Camera-type eye (tissue), 1 donor: ENCODE measurements around the gene SLC13A4.

- RAMPAGE, long total RNA: no peak
Observed at GRCh38 chr7:134669413-134669759, 22.7 kb downstream of the BPGM start.

GRCh38 chr7:134777991-134778610 lies 1.3 kb upstream of the CALD1 start:
- RAMPAGE, long total RNA: no peak

- RAMPAGE, long total RNA: no peak
Observed at GRCh38 chr7:134832283-134832502, 52.8 kb downstream of the CALD1 start.

DNA sequence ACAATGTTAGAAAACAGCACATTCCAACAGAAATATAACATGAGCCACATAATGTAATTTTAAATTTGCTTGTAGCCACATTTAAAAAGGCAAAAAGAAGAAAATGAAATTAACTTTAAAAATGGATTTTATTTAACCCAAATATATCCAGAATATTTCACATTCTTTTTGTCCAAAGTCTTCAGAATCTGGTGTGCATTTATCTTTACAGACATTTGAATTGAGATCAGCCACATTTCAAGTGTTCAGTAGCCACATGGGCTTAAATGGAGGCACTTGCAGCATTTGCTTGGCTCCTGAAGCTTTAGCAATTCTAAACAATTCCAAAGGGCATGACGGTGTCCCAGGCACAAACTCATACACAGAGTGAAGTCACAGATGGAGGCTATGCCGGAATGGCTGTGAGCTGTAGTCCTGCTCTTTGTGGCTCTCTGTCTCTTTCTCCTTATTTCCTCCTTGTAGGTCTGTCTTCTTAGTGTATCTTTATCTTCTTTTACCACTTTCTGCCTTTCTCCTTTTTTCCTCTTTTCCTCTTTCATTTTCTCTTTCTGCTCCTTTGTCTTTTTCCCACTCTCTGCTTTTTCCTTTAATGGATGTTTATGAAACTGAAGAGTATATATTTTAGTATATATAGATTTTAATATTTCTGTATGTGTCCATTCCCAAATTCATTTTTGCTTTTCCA lies 7.6 kb downstream of the AGBL3 start:
- RAMPAGE, long total RNA: no peak

DNA sequence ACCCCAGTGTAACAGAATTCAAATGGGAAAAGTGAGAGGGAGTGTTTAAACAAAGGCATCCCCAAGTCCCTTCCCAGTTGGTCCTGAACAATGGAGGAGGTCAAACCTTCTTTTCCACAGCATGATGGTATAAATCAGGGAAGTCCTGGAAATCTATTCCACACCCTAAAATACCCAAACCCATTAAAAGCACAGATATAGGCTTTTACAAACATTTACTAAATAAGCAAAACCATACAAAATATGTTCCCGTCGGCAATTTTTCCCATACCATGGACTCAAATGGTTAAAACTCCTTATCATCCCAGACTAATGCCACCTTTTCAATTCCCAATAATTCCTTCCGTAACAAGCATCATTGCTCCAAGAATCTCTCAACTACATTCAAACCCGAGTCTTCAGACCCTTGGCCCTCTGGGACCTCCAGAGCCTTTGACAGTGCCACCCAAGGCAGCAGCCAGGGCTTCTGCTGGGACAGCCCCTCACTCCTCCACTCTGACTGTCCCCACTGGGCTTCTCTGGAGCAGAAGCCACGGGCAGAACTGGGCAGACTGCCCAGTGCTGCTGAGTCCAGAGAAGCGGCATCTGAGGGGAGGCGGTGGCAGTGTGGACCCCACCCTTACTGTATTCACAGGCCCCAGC lies 9.0 kb downstream of the CYREN start:
- RAMPAGE, long total RNA: no peak

DNA sequence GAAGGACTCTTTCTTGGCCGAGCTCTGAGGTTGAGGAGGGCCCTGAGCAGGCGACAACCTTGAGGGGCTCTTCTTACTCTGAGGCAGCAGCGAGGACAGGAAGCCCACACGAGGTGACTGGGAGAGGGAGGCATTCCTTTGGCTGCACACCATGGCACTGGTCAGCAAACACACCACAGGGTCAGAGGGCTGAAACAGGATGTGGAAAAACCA lies 7.1 kb downstream of the WDR91 start:
- RAMPAGE, long total RNA: no peak

- RAMPAGE, long total RNA: no peak
Observed at GRCh38 chr7:135501532-135502683, 8.0 kb downstream of the CNOT4 start.

GRCh38 chr7:135584321-135585578 lies 27.0 kb downstream of the NUP205 start:
- RAMPAGE, long total RNA: no peak

- RAMPAGE, long total RNA: no peak
Observed at GRCh38 chr7:135622539-135623233, 39.6 kb upstream of the STMP1 start.

- RAMPAGE, long total RNA: no peak
Observed at GRCh38 chr7:135728045-135728941, at the start of gene SLC13A4. SLC13A4 (minus strand) TSS chr7:135728186.

DNA sequence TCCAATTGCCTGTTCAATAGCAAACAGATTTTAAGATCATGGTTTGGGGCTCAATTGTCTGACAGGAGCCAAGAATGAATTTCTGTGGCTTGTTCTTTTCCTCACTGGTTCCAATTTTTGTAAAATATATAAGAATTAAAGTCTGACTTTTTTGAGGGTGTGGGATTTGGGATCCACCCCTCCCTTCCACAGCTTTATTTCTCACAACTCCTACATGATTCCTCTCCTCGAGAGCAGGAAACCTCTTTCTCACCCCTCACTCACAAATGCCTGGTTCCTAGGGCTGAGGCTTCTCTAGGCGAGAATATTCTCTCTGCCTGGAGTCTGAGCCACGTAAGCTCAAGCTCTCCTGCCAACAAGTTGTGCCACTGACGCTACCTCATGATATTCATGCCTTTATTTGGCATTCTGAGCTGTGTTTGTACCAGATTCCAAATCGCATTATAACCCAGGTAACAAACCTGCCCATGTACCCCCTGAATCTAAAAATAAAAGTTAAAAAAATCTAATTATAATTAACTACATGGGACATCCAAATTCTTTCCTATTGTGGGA lies 20.8 kb upstream of the FAM180A start:
- RAMPAGE, long total RNA: no peak

- RAMPAGE, long total RNA: no peak
Observed at GRCh38 chr7:135774291-135774779, 25.7 kb upstream of the FAM180A start.

DNA sequence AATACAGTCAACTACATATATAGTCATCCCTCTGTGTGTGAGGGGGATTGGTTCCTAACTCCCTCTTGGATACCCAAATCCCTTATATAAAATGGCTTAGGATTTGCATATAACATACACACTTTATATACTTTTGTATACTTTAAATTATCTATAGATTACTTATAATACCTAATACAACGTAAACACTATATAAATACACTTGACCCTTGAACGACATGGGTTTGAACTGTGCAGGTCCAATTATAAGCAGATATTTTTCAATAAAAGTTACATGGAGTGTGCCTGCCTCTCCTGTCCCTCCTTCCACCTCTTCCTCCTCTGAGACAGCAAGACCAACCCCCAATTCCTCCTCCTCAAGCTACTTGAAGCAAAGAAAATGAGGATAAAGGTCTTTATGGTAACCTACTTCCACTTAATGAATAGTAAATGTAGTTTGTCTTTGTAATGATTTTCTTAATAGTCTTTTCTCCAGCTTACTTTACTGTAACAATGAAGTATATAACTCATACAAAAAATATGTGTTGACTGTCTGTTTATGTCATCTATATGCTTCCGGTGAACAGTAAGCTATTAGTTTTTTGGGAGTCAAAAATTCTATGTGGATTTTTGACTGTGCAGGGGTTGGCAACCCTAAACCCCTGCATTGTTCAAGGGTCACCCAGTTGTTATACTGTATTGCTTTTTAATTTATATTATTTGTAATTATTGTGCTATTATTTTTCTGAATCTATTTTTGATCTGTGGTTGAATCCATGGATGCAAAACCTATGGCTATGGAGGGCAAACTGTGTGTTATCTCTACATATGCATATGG lies 39.5 kb downstream of the MTPN start:
- RAMPAGE, long total RNA: no peak

DNA sequence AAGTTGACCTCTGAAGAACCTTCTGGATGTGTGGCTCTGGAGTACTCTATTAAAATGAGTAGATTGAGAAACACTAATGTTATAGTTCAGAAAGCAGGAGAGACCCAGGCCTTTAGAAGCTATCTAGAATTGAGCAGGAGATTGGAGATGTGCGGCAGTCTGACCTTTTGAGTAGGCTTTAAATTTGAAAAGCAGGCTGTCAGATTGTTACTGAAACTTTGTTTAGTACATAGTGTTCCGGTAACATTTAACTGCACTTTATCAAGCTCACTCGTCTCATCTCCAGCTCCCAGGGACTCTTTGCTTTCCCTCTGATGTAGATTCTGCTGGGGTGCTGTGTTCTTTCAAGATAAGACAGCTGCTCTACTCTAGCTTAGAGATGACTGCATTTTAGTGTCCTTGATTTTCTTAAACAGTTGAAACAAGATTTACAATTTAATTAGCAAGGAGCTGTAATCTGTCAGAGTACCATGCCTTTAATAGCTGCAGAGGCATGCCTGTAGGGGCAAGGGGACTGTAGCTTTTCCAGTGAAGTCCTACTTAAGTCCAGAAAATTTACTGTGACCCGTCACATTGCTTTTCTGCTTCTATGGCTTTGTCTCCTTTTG lies 56.3 kb upstream of the MTPN start:
- RAMPAGE, long total RNA: no peak

DNA sequence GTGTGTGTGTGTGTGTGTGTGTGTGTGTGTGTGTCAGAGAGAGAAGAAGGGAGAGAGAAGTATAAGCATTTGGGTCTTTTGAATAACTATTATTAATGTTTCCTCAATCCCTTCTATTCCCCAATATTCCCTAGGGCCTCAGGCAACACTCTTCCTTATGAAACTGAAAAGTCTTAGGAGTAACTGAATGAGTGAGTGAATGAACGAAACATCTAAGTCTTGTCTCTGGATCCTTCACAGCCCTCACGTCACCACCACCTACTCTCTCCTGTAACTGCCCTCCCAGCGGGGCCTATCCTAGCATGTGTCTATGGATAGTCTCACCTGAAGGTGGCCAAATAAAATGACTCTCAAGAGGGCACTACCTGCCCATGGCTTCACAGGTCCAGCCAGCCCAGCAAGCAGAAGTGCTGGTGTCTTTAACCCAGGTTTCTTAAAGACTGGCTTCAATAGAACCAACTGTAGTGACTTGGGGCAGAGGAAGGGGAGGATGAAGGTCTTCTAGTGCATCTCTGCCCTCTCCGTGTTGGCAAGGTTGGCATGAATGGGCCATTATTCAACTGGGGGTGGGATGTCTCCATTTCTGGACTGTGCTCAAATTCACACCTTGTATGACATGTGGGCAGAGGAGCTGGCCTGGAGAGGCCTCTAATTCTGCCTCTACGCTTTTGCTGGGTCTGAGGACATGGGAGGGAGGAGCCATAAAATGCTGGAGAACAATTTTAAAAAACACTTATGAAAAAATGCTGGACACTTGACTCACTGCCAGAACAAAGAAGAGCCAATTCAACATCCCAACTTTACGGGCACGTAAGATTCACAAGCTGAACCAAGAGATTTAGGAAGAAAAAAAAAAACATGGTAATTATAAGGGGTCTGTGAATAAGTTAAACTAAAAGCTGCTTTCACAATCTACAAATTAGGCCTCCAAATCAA lies 29.8 kb upstream of the DGKI start:
- RAMPAGE, long total RNA: no peak

GRCh38 chr7:137879038-137880010 lies 32.5 kb upstream of the DGKI start:
- RAMPAGE, long total RNA: no peak

DNA sequence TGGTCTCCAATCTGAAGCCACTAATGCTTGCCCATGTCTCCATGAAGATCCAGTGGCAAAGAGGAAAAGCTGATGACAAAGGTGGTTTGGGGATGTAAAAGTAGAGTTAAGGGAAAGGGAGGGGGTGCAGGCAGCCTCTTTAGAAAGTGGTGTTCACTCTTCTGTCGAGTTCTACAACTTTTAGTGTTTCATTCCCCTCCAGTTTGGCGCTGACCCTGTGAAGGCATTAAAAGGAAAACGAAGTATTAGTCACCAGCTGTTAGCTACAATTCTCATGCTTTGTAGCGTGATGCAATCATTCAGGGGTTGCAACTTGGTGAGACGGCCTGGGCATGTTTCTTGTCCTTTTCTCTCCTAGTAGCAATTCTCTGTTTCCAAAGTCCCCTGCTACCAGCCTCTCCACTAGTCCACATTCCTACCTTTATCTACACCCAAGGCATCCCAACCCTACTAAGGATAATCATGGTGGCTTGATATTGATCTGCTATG lies 33.6 kb upstream of the DGKI start:
- RAMPAGE, long total RNA: no peak

GRCh38 chr7:137937107-137937510 lies 64.8 kb downstream of the CREB3L2 start:
- RAMPAGE, long total RNA: no peak

DNA sequence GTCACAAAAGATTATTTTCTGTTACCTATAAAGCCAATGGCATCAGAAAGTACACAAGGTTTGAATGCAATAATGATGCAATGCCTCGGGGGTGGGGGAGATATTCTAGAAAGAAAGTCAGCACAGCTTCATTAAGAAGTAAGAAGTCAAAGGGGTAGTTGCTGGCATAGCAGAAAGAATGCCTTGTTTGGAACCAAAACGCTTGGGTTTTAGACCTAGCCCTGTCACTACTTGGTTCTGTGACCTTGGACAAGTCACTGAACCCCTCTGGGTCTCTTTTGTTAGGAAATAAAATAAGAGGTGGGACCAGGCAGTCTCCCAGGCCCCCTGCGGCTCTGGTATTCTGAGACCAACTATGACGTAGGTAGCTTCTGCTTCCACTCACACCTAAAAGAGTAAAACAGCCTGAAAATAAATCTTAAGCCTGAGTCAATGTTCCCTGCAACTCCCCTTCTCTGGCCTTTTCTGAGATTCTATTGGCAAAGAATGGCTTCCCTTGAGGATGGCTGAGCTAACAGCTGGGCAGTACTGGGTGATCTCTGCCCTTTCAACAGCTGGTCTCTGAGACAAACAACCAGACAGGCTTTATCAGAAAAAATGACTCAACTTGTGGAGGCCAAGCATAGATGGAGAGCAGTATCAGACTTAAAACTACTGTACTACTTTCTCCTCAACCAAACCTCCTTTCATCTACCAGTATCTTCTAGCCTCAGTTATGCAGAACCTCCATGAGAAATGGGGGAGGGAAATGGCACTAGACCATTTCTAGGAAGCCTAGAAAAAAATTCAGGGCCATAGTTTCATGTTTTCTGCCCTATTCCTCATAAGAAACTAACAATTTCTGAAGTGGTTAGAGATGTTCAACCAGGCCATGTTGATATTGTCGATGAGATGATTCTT lies 58.8 kb downstream of the CREB3L2 start:
- RAMPAGE, long total RNA: no peak

DNA sequence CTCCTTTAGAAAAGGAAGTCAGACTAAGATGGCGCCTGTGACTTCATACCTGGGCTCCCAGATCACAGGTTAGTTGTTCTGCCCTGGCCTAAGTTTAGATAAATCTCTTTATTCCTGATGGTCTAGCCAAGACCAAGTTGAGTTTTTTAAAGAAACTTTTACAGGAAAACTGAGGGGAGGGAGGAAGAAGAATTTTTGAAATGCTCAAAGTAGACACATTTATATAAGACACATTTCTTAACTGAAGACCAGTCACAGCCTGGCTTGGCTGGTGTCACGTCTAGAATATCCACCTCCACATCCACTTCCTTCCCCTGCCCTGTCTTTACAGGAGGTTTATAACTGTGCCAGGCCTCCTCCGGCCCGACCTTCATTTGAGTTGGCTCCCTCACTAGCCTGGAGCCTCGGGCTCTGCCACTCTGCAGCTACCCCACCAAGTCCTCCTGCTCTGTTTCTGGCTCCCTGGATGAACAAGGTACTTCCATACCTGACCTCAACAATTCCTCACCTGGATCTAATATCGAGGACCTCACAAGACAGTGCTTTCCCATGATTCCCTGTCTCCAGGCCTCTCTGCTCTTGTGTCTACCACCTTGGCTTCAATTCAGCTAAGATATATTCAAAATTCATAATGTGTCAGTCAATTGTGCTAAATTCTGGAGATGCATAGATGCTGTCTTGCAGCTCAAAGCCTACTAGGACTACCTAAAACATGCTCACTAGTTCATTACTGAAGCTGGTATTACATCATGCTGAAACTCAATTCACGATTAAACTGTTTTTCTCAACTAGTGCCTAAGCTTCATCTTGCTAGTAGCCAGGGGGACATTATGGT lies 54.1 kb downstream of the CREB3L2 start:
- RAMPAGE, long total RNA: no peak